ENCODE data around the genes UBR4 and PLA2G2E.

- PRO-cap: no peak
Measured at GRCh38 chr1:19177349-19177978, 32.6 kb downstream of the UBR4 start.

DNA sequence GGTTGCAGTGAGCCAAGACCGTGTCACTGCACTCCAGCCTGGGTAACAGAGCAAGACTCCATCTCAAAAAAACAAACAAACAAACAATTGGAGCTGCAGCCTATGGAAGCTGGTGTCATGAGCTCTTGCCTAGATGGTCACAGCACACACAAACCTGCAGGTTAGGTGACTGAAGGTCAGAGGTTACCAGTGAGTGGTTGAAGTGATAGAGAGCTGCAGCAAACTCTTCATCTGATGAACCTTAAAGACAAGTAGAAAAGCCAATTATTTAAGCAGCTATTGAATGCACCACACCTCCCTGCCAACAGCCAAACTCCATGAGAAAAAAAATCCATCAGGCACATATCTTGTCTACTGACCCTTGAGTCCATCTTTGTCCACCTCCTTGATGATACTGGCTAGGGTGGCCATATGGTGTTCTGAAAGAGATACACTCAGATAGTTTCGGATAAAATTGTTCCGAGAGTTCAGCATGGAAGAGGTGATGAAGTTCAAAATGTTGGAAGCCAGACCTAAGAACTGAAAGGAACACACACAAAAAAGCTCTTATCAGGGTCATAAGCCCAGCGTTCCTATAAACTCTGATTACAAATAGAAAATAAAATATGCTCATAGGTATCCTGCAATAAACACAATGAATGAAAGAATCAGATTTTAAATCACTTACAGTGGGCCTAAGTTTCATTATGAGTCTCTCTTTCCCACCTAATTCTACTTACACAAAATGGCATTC lies 26.2 kb downstream of the UBR4 start:
- PRO-cap: no peak

- PRO-cap: no peak
Measured at GRCh38 chr1:19204544-19204894, 5.5 kb downstream of the UBR4 start.

- PRO-cap: bidirectional peak, plus-strand start at chr1:19210395, minus-strand start at chr1:19210261; unidirectional peak, minus-strand start at chr1:19210872
Measured at GRCh38 chr1:19210133-19211225, at the start of gene UBR4. Gene UBR4, minus strand, starts transcription at chr1:19210266.

- PRO-cap: no peak
Measured at GRCh38 chr1:19232006-19232478, 19.3 kb downstream of the EMC1 start.

- PRO-cap: bidirectional peak, plus-strand start at chr1:19312746, minus-strand start at chr1:19312750
Measured at GRCh38 chr1:19312605-19313120, 537 bp downstream of the SLC66A1 start.

DNA sequence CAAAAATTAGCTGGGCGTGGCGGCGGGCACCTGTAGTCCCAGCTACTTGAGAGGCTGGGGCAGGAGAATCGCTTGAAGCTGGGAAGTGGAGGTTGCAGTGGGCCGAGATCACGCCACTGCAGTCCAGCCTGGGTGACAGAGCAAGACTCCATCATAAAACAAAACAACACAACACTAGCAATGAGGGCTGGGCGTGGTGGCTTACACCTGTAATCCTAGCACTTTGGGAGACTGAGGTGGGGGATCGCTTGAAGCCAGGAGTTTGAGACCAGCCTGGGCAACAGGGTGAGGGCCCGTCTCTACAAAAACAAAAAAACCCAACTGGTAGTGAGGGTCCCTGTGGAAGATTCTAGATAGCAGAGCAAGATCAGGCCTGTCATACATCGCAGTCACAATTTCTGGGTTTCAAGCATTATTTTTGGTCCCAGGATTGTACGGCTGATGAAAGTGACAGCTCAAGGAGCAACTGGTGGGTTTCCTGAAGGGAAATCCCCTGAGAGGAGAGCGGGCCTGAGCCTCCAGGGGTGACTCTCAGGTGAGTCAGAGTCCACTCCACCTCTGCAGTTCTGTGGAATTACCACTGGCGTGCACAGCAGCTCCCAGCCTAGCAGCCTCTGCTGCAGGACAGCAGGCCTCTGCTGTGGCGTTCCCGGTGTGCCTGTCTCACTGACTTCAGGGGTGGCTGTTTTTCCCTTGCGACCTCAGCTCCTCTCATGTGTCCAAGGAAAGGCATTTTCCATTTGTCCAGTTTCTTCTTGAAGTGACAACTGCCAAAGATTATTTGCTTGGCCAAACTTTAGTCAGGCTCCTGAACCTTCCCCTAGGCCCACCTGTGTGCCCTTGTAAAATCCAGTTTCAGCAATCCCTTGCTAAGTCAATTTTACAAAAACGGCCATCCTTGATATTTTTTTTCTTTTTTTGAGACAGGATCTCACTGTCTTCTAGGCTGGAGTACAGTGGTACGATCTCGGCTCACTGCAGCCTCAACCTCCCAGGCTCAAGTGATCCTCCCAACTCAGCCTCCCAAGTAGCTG lies 24.4 kb downstream of the SLC66A1 start:
- PRO-cap: no peak

DNA sequence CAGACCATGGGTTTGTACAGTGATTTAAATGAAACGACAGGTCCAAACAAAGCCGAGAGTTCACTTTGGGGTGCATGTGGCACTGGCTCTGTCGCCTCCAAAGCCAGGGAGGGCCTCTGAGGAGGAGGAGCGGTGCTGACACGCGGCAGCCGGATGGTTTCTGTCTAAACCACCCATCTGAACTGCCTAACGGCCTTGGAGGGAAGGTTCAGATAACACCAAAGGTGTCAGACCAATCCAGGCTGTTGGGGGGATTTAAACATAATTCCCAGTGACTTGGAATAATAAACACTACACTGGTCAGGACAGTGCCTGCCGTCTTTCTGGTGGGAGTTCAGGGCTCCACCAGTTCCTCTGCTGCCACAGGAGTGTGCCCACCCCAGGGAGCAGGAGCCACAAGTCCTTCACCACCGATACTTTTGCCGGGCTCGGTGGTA lies 78.1 kb downstream of the SLC66A1 start:
- PRO-cap: no peak

DNA sequence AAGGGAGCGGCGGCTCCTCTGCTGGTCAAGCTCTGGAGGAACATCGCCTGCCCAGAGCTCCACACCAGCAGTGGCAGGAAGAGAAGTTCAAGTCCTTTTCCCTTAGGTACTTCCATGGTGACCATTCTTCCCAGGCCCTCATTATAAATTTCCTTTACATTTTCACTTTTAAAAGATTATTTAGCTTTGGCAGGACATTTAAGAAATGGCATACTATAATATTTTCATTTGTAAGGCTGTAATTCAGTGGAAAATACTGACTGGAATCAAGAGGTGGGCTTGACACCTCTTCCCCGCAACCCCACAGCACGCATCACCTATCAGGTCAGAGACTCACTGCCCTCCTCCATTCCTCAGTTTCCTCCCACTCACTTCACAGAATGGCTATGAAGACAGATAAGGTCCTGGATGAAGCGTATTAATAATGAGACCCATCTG lies 74.7 kb downstream of the CAPZB start:
- PRO-cap: no peak

GRCh38 chr1:19440251-19440793 lies 45.0 kb downstream of the CAPZB start:
- PRO-cap: no peak

DNA sequence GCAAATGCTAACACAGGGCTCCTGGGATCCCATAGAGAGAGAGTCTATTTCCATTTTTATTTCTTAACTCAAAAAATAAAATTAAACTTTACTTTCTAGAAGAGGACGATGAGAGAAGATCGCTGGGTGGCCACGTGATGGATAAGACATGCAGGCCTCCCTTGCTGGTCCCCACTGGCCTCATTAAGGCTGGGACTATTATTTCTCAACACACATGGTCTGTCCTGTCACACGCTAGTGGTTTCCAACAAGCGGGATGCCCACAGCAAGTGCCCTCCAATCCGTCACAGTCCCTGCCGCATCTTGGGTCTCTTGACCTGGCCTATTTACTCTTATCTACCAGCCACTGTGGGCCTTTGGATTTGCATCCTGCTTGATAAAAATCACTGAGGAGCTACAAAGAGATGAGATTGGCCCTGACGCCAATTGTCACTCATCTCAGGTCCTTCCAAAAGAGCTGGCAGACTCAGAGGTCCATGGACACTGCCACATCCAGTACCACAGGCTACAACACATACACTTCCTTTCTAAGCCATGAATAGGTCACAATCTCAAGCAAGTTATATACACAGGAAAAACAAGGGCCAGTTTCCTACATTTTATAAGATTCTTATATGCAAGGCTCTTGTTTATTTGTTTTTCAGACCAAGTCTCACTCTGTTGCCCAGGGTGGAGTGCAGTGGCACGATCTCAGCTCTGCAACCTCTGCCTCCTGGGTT lies 29.9 kb downstream of the CAPZB start:
- PRO-cap: no peak

DNA sequence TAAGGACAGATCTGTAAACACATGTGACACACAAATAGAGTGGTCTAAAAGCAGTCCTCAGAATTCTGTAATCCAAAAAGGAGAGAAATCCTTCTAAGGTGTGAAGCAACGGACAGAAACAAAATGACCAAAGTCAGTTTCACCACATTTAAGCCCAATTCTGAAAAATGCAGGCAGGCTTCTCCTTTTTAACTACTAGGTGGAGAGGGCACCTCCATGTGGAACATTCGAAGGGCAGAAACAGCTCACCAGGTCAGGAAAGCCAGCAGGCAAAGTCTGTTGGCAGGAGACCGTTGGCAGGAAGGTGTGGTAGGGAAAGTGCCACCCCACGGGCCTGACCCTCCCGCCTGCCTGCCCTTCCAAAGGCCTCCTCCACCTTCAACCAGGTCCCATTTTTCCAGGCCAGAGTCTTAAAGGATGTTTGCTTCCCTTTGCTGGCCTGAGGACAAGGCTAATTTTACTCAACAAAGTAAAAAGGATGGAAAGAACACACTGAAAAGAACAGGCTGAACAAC lies 26.6 kb downstream of the CAPZB start:
- PRO-cap: no peak

GRCh38 chr1:19597197-19598030 lies 635 bp downstream of the MICOS10 start:
- PRO-cap: bidirectional peak, plus-strand start at chr1:19597684, minus-strand start at chr1:19597502

DNA sequence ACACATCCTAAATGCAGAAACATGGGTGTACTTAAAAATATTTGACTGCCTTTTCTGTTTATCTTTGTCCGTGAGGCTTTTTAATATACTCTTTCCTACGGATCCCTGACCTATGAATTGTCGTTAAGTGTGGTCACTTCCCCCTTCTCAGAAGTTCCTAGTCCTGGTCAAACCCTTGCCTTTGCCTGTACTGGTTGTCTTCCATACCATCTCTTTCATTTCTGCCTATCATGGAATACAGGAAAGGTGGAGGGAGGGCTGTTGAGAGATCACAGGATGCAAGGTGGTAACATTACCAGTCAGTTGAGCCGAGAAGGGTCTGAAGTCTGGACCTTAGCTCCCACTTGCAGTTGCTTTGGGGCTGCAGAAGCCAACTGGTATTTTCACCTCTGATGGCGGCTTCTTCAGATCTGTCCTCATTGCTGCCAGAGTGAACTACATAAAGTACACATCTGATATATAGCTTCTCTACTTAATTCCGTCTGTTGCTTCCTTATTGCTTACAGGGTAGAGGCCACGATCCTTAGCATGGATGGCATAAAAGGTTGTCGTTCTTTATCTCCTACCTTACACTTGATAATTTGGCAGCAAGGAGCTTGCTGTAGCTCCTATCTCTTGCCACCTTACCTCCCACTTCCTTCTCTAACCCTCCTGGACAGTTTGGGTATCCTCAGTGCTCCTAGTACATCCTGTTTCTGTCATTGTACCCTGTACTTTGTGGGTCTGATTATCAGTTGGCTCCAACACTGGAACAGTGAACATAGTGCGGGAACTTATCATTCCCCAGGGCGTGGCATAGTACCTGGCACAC lies 16.3 kb downstream of the MICOS10 start:
- PRO-cap: no peak

GRCh38 chr1:19643926-19644057 lies 319 bp upstream of the NBL1 start:
- PRO-cap: no peak

DNA sequence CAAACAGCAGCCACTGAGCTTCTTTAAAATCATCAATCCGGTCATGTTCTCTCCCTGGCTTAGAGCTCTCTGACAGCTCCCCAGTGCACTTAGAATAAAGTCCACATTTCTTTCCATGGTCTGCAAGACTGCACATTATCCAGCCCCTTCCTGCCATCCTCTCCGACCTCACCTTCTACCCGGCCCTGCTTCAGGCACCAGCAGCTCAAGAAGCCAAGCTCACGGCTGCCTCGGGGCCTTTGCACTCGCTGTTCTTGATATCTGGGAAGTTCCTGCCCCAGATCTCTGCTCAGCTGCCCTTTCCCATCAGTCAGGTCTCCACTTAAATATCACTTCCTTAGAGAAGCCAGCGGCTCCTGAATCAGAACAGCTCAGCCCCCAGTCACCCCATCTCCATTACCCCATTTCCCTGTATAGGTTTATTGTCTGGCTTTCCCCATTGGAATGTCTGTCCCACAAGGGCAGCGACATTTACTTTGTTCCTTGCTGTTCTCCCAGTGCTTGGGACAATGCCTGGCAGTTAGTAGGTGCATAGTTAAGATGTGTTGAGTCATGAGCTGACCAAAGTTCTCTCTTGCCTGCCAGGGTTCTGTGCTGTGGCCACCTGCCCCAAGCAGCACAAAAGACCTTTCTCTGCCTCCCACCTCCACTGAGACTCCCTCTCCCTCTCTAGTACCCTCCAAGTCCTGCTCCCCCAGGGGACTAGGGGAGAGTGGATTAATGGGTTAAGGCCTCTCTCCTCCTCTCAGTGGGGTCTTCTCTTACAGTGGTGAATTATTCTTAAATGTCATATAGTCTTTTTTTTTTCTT lies 40.1 kb downstream of the TMCO4 start:
- PRO-cap: no peak

DNA sequence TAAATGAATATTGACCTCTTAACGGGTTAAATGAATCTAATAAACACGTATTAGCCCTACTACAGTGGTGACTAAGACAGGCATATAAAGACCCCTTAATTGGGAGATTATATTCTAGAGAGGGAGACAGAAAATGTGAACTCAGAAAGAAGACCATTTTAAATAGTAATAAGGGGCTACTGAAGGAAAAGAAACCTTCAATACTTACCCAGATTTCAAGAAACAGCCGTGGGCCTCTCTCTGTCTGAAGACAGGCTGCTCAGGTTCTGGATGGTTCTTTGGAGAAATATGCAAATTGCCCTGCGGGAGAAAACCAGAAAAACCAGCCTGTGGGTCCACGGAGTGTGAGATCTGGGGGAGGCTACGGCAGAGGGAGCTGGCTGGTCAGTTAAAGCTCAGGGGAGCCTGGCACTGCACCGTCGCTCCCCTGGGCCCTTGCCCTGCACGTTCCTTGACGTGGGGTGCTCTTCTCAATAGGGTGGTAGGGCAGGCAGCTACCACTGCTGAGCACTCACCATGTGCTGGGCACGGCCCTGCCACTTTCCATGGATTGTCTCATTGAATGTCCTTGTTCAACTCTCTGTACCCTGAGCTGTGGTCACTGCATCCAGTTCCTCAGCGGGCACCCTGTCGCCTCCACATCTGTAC lies 12.8 kb downstream of the TMCO4 start:
- PRO-cap: no peak

GRCh38 chr1:19804595-19805328 lies 5.0 kb upstream of the TMCO4 start:
- PRO-cap: no peak

GRCh38 chr1:19923422-19923786 lies at the start of gene PLA2G2E:
Gene PLA2G2E, minus strand, starts transcription at chr1:19923617.
- PRO-cap: no peak

GRCh38 chr1:20029142-20030165 lies 40.5 kb upstream of the PLA2G5 start:
- PRO-cap: no peak

All from neuron (in vitro differentiated cells).